Mesangial cell (primary cell): ENCODE results near the gene SEMA4D.

GRCh38 chr9:89387338-89387961, 69.2 kb downstream of the SECISBP2 start:
- RAMPAGE, long total RNA = no peak

DNA sequence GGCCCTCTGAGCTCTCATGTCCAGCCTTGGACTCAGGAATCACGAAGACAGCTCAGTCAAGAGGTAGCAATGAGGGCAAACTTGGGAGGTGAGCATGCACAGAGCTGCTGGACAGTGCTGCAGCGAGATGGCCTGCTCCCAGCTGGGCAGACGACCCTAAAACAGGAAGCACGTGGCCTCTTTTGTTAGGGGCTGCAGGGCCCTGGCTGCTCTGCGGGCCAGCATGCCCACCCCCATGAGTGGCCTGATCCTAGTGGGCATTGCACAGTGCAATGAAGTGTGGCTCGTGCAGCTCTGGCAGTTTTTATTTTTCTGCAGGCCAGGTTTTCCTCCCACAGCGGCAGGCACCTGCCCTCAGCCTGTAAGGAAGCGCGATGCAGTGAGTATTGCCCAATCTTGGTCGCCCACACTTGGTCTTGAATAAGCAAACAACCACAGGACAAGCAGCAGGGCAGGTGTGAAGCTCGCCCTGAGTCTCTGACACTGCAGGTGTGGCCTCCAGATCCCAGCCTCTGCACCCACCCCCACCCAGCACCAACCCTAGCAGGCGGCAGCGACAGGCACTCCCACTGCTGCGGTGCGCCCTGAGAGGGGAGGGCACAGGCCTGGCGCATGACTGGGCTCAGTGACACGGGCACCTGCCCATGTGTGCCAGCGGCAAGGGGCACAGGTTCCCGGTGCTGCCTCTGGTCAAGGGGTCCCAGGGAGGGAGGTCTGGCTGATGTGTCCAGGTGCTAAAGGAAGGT, 60.8 kb downstream of the SEMA4D start:
- RAMPAGE, long total RNA = no peak

- RAMPAGE, long total RNA = no peak
Measured at GRCh38 chr9:89440490-89441136, 57.3 kb downstream of the SEMA4D start.

DNA sequence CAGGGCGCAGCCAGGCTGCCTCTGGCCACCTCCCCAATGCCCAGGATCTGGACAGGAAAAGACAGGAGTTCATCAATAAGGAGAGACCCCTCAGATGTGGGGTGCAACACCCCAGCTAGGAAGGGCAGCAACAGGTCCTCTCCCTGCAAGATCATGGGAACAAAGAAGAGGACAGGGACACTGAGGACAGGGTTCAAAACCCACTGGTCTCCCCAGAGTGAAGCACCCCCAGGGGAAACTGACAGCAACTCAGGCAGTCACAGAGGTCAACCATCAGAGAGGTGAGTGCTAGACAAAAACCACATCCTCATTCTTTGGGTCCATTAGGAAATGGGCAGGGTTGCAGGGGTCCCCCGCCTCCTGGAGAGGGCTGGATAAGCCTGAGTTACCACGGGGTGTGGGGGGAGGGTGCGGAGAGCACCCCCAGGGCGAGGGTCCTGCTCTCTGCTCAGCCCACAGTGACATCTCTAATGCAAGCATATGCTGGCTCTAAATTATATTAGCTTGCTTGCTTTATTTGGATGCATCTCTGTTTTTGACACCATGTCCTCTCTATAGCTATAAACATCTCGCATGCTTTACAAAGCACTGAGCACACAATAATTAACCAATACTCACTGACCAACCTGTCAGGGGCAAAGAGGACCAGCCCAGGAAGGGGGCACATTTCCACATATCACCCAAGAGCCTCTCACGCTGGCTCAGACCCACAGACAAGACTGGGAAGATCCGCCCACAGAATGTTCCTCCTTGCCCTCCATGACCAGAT, 33.3 kb downstream of the SEMA4D start:
- RAMPAGE, long total RNA = no peak

DNA sequence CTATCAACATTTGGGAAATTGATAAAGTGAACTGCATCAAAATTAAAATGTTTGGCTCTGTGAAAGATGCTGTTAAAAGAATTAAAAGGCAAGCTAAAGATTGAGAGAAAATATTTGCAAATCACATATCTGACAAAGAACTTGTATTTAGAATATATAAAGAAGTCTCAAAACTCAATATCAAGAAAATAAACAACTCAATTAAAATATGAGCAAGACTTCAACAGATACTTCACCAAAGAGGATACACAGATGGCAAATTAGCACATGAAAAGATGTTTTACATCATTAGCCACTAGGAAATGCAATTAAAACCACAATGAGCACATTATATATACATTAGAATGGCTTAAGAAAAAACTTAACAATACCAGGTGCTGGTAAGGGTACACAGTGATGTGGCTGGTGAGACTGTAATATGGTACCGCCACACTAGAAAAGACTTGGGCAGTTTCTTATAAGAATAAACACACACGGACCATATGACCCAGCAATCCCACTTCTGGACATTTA, 27.7 kb downstream of the SEMA4D start:
- RAMPAGE, long total RNA = no peak

GRCh38 chr9:89497698-89498672, at the start of gene SEMA4D:
Gene SEMA4D, minus strand, starts transcription at chr9:89498113.
- RAMPAGE, long total RNA = no peak

- RAMPAGE, long total RNA = no peak
Measured at GRCh38 chr9:89522103-89522936, 24.4 kb upstream of the SEMA4D start.

- RAMPAGE, long total RNA = no peak
Measured at GRCh38 chr9:89525806-89526398, 28.0 kb upstream of the SEMA4D start.

DNA sequence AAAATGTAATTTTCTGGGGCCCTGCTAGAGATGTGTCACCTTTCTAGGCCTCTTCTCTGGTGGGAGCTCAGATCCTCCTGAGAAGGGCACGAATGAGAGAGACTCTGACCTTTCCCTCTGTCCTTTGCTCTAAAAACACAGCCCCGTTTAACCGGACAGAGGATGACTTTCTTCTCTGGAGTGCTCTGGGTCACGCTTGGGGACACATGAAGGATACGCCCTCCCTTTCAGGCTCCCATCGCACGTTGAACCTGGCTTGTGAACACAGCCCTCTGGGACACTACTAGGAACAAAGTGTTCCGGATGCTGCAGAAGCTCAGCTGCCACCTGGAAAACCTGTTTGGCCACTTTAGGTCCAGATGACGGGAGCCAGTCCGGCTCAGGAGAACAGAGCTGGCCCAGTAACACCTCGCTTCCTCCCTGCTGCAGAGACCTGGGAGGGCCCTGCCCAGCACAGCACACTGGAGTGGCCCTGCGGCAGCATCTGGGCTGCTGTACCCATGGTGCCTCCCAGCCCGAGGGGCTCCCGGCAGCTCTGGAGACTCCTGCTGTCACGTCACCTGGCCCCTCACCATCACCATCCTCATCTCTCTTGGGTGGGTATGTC, 60.1 kb downstream of the GADD45G start:
- RAMPAGE, long total RNA = no peak

- RAMPAGE, long total RNA = no peak
Measured at GRCh38 chr9:89680988-89681308, 76.1 kb downstream of the GADD45G start.

GRCh38 chr9:89685984-89686629, 81.3 kb downstream of the GADD45G start:
- RAMPAGE, long total RNA = no peak

GRCh38 chr9:89842115-89842675, 237.4 kb downstream of the GADD45G start:
- RAMPAGE, long total RNA = no peak

GRCh38 chr9:89844511-89845146, 239.8 kb downstream of the GADD45G start:
- RAMPAGE, long total RNA = no peak

DNA sequence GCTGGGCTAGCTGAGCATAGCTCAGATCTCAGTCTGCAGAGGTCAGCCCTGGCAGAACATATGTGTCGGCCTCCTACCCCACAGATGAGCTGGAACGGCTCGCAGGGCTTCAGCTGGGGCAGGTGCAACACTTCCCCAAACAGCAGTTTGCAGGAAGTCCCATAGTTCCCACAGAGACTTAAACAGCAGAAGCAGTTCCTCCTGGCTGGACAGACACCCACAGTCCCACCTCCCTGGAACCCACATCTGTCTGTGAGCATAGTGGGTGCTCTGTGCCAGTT, 404.6 kb downstream of the GADD45G start:
- RAMPAGE, long total RNA = no peak

- RAMPAGE, long total RNA = no peak
Measured at GRCh38 chr9:90021317-90021634, 416.5 kb downstream of the GADD45G start.

- RAMPAGE, long total RNA = no peak
Measured at GRCh38 chr9:90212911-90213538, 429.6 kb downstream of the DIRAS2 start.

DNA sequence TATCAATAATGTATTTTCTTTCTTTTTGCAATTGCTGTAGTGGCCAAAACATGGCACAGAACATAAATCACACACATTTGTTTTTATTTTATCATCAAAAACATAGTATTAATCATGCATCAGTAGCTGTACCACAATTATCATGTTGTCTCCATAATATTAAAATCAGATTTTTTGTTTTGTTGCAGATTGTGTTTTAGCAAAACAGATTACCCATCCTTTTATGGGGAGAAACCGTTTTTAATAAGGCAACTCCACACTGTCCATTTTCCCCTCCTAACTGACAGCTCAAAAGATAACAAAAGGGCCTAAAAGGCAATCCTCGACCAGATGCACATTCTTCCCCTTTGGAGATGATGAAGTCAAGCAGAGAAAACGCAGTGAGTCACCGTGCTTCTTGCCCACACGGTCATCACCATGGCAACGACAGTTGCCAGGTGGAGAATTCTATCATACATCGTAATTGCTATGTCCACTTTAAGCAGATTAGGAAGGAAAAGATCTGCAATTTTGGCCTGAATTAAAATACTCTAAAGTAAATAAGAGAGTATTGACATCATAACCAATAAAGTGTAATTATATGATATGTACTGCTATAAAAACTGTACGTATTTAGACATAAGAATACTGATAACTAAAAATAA, 96.5 kb downstream of the DIRAS2 start:
- RAMPAGE, long total RNA = no peak

DNA sequence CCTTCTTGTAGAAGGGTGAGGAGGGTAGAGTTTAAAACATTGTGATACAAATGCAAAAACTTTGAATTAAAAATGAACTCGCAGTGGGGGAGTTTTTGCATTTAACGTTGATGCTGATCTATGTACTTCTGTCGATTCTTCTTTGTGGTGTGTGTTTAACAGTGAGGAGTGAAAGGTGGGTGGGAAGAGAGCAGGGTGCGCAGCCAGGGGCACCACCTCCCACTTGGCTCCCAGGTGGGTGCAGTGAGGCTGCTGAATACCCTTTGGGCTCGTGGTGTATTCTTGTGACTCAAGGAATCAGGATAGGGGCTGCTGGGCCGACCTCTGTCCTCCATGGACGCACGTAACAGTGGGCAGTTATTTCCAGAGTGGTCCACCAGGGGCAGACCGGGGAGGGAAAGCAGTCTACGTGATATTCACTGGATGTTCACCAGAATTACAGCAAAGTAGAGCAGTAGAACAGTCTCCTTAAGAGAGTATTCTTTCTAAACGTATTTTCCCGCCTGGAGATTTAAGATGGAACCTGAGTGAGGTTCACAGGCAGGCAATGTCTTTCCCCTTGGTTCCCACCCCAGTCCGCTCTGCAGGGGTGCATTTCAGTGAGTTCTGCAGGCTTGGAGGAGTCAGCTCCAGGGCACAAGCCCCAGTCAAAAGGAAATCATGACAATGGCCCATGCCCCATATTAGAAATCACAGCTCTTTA, 88.5 kb downstream of the SYK start:
- RAMPAGE, long total RNA = no peak

DNA sequence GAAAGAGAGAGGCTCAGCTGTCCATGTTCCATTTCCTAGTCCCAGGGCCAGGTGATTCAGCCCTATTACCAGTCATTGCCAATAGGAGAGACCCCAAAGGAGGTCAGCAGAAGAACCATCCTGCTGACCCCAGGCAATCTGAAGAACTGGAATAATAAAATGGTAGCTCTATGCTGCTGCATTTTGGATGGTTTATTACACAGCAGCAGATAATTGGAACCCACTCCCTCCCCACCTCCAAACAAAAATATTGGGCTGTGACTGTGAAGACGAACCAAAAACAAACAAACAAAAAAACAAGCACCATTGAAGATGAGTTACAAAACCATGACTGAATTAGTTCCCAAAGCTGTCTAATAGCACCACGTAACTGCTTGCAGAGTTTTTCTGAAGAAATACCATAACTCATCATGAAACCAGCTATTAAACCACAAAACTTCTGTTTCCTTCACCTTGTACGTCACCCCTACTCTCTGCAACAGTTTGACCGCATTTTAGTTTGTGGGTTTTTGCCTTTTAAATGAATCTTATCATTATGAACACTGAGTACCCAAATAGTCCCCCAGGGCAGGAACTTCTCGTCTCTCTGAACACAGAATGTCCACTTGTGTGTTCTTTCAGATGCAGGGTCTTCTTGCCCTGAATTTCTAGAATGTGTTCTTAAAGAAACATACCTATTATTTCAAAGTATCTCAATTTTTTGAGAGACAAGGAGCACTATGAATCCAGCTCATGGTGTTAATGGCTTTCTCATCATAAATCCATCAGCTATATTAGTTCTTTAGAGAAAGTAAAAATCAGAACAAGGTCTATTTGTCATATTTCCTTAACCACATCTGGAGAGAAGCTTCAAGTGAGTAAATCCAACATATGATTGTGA, 210.8 kb downstream of the AUH start:
- RAMPAGE, long total RNA = no peak

DNA sequence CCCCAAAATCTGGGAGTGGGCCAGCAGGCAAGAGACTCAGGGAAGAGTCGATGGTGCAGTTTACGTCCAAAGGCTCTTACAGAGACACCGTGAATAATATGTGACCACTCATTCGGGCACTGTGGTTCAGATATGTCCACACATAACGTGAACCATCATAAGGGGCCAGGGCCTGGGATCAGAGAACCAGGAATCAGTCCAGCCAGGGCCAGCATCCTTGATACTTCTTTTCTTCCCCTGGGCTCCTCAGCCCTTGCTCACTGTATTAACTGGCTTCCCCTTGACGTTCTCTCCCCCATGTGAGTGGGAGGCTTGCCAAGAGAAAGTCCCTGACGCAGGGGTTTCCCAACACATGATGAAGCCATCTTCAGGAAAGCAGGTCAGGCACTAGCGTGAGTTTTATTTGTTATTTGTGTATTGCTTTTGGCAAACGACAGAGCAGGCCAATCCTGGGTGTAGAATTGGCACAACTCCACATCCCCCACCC, 165.4 kb upstream of the NFIL3 start:
- RAMPAGE, long total RNA = no peak